ENCODE data around the genes ZC3H18 and IL17C.

DNA sequence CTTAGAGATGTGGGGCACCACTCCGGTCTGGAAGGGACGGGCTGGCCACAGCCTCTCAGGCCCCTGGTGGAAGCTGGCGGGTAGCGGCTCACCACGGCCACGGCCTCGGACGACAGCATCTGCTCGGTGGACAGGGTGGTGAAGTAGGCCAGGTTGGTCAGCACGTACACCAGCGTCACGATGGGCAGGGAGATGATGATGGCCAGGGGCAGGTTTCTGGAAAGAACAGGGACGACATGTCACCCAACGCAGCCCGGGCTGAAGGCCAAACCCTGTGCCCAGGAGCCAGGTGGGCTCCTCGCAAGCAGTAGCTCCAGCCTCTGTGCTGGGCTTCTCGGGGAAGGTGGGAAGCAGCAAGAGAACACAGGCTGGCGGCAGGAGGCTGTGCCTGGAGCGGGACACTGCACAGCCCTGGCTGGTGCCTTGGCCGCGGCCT, 29.7 kb downstream of the SLC7A5 start:
- RAMPAGE, long total RNA = no peak
- RRBS = 61% methylated on average over 1 of the region's 21 CpGs

- RAMPAGE, long total RNA = no peak
- RRBS = 71% methylated on average over 14 of the region's 37 CpGs
Measured at GRCh38 chr16:87843530-87844365, 25.6 kb downstream of the SLC7A5 start.

DNA sequence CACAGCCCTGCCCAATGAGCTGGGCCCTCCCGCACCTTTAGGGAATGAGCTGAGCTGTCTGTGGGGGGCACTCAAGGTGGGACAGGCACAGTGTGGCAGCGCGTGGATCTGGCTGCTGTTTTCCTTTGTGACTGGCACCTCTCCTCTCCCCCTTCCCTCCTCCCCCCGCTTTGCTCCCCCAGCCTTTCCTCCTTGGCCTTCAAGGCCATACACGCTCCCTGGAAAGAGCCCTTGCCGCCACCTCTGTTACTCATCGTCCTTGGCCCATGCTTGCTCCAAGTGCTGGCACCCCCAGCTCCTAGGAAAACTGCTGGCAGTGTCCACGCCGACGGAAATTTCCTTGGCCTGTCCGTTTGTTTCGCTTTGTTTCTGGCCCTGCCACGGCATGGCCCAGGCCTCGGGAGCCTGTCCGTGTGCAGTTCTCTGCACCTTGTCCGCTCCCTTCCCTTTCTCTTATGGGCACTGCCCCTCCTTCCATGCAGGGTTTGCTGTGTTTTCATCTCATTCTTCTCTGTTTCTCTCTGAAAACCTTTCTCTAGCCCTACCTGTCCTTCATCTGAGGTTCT, 18.0 kb downstream of the CA5A start:
- RAMPAGE, long total RNA = no peak
- RRBS = no CpG with 5 or more reads among the region's 16 CpGs

DNA sequence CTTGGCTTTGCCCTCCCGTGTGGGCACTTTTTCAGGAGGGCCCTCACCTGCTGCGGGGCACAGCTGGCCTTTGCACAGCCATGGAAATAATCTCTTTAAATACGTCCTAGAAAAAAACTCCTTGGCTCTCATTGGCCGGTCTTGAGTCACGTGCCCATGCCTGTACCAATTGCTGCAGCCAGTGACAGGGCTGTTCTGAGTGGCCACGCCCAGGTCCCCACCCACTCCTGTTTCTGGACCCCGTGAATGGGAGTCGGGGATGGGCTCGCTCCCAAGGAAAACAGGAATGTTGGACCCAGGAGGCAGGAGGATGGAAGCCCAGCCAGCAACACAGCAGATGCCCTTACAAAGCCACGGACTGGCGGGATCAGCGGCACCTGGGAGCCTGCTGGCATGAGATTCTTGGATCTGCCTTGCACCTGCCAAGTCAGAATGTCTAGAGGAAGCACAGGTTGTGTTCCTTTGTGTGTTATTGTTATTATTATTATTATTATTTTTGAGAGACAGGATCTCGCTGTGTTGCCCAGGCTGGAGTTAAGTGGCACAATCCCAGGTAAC, 14.9 kb downstream of the CA5A start:
- RAMPAGE, long total RNA = no peak
- RRBS = no CpG with 5 or more reads among the region's 13 CpGs

- RAMPAGE, long total RNA = no peak
- RRBS = 73% methylated on average over 8 of the region's 27 CpGs
Measured at GRCh38 chr16:87931534-87932317, 4.6 kb downstream of the CA5A start.

DNA sequence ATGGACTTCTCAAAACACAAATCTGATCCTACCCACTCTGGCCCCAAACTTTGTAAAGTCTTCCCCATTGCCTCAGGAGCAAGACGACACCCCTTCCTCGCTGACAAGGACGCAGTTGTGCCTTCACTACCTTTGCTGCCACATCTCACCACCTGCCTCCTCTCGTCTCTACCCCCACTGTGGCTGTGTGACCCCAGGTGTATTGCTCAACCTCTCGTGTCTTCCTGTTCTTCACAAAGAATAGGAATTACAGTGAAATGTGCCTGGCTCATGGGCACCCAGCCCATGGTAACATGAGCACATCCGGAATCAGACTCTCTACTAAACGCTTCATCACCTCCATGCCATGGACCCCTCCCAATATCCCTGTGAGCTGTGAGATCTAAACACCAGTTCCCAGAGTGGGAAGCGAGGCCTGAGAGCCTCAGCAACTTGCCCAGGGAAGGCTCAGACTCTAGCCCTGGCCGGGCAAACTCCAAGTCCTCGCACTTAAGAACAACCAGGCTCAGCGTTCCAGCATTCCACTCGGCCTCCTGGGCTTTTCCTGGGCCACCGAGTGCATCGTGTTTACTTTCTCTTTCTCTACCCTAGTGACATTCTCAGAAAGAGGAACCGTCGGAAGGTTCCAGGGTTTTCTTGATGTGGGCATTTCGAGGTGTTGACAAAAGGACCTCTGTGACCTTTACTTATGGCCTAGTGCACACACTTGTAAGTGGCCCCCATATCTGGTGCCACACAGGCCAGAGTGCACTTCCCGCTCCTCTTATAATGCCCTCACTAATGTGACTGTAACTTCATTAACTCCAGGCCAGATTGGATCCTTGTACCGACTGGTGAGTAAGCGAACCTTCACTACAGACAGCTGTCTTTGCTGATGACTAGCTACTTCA, 3.3 kb upstream of the BANP start:
- RAMPAGE, long total RNA = no peak
- RRBS = no CpG with 5 or more reads among the region's 20 CpGs

GRCh38 chr16:87966176-87966452, 14.9 kb downstream of the BANP start:
- RAMPAGE, long total RNA = no peak
- RRBS = no CpG with 5 or more reads among the region's 3 CpGs

DNA sequence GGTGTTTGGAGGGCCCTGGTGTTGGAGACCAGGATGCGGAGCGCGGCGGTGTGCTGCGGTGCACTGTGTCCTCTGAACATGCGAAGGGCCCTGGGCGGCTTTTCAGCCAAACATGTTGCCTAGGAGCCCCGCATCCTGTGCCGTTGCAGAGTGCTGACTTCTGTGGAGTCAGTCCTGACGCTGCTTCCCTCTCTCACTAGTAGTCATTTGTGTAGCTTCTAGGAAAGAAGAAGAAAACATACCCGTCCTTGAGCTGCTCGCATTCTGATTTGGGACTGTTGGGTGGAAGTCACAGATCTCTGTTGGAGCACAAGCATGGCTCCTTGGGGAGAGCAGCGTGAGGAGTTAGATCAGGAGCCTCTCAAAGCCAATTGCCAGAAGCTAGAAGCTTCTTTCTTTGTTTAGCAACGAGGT, 42.8 kb downstream of the BANP start:
- RAMPAGE, long total RNA = no peak
- RRBS = no CpG with 5 or more reads among the region's 14 CpGs

DNA sequence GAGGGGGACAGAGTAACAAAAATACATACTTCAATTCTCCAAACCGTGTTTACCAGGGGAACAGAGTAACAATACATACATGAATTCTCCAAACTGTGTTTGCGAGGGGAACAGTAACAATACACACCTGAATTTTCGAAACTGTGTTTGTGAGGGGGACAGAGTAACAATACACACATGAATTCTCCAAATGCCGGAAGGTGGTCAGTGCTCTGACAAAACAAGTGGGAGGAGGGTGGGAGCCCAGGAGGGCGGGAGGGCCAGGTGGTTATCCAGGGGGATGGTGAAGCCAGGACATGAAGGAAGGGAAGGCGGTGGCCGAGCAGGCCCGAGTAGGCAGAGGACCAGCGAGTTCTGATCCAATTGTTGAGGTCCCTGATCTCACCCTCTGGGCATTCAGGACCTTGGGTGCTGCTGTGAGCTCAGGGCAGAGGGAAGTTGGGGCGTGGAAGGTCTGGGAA, 75.5 kb downstream of the BANP start:
- RAMPAGE, long total RNA = no peak
- RRBS = no CpG with 5 or more reads among the region's 10 CpGs

DNA sequence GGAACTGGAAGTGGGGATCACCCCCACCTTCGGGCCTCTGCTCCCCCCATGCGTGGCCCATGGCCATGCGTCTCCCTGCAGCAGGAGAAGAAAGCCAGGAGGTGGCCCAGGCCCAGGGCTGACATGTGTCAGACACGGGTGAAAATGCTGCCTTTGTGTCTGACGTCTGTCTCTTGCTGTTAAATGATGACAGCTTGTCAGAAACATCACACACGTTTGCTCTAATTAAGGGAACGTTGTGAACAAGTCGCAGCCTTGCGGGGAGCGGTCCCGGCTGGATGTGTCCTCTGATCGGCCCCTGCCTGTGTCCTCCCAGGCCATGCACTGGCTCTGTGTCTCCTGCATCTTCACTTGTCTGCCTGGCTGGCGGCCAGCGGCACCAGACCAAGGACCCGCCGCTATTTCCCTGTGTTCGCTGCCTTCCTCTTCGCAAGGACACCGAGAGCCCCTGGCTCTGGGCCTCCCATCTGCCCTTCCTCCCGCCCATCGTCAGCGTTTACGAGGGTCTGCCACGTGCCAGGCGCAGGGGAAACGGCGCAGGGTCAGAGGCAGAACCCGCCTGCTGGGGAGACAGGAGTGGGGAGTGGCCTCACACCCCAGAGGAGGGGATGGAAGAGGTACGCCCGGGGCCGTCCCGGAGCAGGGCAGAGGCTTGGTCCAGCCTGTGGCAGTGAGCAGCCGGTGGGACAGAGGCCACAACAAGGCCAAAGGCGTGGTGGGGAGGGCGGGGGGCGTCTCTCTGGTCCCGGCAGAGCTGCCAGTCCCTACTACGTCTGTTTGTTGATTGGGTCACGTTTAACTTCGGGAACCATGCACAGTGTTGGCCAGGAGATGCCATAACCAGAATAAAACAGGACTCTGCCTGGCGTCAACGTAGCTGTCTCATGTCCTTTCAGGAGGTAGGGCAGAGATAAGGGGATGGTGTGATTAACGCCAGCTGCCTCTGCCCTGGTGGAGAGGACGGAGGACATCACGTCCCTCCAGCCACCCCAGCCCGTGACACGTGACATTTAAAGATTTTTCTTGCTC, 192.6 kb downstream of the BANP start:
- RAMPAGE, long total RNA = no peak
- RRBS = 11% methylated on average over 6 of the region's 47 CpGs

- RAMPAGE, long total RNA = no peak
- RRBS = 3% methylated on average over 1 of the region's 12 CpGs
Measured at GRCh38 chr16:88262764-88263050, 120.1 kb upstream of the ZNF469 start.

DNA sequence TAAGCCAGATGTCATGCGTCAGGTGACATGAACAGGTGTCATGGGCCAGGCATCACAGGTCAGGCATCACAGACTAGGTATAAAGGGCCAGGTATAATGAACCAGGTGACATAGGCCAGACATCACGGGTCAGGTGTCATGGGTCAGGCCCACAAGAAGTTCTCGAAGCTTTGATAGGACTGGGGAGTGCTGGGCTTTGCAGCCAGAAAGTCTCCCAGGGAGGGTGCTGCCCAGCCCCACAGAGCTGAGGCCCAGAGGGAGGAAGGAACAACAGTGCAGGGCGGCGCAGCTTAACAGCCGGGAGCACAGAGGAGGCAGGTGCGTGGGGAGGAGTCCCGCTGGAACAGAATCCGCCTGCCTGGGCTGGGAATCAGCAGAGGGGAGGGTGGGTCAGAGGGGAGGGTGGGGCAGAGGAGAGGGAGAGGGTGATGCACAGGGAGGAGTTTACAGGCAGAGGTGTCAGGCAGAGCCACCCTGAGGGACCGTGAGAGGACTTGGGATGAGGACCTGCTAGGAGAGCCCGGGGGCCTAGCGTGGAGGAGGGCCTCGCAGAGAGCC, 42.3 kb upstream of the ZNF469 start:
- RAMPAGE, long total RNA = no peak
- RRBS = 79% methylated on average over 3 of the region's 13 CpGs

GRCh38 chr16:88438302-88439011, 14.6 kb upstream of the ZFPM1 start:
- RAMPAGE, long total RNA = no peak
- RRBS = 88% methylated on average over 11 of the region's 26 CpGs

- RAMPAGE, long total RNA = no peak
- RRBS = 1% methylated on average over 35 of the region's 50 CpGs
Measured at GRCh38 chr16:88453576-88453901, 459 bp downstream of the ZFPM1 start.

- RAMPAGE, long total RNA = no peak
- RRBS = 5% methylated on average over 3 of the region's 25 CpGs
Measured at GRCh38 chr16:88461252-88461959, 8.3 kb downstream of the ZFPM1 start.

DNA sequence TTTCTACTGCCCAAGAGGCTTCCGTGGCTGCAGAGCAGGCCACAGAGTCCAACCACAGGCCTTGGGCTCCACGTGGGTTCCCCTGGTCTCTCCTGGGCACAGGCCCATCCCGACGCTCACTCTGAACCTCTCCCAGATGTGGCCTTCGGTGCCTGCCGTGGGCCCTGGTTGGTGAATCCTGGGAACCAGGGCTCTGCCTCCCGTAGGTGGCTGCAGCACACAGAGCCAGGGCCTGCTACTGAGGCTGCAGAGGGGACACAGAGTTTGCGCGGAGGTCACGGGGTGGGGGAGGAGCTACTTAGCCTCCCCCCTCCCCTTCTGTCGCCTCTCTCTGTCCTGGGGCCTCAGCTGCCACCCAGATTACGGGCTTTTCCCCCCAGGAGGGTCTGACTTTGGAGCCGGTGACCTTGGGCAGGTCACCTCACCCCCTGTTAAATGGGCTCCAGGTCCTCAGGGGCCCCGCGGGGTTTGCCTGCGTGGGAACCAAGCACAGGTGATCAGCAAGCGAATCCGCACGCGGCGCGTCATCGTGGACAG, 55.4 kb downstream of the ZFPM1 start:
- RAMPAGE, long total RNA = no peak
- RRBS = no CpG with 5 or more reads among the region's 23 CpGs

DNA sequence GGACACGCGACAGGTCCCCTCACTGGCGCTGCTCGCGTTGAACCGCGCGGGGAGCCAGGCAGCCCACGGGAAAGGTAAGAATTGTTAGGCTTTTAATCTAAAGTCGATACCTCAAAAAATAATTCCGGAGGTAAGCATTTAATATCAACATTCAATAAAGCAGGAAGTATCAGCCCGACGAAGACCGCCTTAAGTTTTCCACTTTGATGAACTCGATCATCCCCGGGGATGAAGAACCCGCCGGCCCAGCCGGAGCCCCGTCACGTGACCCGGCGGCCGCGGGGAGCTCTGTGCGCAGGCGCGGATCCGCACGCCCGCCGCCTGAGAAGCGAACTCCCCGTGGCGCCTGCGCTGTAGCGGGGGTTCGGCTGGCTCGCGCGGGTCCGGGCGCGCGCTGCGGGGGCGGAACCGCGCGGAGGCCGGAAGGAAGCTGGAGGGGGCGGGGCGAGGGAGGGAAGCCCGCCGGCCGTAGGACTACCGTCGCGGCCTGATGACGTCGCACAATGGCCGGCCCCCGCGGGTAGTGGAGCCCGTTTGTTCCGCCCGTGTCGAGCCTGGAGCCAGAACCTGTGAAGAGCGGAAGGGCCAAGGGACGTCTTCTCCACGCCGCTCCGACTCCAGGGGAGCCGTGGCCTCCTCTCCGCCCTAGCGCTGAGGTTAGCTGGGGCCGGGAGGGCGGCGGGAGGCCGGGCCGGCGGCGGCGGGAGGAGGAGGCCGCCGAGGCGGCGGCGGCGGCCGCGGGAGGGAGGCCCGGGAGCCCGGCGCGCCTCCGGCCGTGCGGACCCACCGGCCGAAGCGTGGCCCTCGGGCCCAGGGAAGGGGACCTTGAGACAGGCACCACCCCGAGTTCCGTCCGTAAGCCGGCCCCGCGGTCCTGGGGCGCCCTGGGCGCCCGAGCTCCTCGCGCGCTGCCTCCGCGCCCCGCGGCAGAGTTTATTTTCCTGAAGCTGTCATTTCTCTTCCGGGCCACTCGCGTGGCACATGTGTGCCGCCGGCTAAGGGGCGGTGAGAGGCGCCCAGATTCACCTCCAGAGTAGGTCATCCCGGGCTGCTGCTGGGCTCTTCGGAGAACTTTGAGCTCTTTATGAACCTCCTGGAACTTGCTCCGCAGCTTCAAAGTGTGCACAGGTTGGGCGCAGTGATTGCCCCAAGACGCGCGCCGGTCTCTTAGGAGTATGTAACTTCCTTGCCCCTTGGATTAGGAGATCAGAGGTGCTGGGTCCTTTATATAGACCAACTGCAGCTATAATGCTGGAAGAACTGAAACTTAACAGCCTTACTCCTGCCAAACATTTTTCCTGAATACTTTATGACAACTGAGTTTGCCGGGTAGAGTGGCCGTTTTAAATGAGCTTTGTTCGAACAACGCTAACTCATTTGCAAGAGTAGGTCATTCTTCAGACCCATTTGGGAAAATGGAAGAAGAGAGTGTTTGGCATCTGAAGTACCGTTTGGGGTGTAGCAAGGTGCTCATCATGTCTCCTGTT, at the start of gene ZC3H18:
TSS of gene ZC3H18 (plus strand) at position 493 of the 1,487 bp plus-strand sequence.
- RAMPAGE, long total RNA = start-site peak on the plus strand centred at position 508 of the sequence, 37 bp wide, 93 and 67 reads in 2 replicates
- RRBS = 1% methylated on average over 45 of the region's 139 CpGs

DNA sequence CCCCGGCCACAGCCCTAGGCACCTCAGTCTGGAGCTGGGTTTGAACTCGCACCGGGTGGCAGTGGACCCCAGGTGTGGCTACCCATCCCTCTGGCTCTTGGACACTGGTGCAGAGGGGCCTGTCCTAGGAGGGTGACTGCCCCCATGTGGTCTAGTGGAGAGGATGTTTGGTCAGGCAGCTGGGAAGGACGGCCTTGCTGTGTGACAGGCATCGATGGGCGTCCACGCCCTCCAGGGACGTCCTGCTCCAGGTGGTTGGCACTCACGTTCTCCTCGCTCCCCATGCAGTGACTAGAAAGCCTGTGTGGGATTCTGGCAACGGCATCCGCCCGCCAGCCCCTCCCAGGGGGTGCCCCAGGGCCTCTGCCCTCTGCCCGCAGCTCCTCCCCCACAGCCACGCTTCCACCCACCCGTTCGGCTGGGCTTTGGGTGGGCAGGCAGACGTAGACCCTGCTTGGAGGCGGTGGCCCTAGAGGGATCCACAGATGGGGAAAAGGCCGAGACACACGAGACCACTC, 4.8 kb upstream of the IL17C start:
- RAMPAGE, long total RNA = no peak
- RRBS = 67% methylated on average over 1 of the region's 21 CpGs

DNA sequence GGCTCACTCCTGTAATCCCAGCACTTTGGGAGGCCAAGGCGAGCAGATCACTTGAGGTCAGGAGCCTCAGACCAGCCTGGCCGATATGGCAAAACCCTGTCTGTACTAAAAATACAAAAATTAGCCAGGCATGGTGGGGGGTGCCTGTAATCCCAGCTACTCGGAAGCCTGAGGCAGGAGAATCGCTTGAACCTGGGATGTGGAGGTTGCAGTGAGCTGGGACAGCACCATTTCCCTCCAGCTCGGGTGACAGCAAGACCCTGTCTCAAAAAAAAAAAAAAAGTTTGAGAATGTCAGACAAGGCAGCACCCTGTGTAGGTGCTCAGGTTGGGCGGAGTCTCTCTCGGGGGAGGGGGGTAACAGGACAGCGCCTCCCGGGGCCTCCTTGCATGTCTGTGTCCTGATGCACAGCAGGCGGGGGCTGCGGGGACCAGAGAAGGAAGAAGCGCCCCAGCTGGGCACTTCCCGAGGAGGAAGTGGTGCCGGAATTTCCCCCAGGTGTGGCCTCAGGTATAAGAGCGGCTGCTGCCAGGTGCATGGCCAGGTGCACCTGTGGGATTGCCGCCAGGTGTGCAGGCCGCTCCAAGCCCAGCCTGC, at the start of gene IL17C:
TSS of gene IL17C (plus strand) at position 543 of the 597 bp plus-strand sequence.
- RAMPAGE, long total RNA = no peak
- RRBS = no CpG with 5 or more reads among the region's 17 CpGs

DNA sequence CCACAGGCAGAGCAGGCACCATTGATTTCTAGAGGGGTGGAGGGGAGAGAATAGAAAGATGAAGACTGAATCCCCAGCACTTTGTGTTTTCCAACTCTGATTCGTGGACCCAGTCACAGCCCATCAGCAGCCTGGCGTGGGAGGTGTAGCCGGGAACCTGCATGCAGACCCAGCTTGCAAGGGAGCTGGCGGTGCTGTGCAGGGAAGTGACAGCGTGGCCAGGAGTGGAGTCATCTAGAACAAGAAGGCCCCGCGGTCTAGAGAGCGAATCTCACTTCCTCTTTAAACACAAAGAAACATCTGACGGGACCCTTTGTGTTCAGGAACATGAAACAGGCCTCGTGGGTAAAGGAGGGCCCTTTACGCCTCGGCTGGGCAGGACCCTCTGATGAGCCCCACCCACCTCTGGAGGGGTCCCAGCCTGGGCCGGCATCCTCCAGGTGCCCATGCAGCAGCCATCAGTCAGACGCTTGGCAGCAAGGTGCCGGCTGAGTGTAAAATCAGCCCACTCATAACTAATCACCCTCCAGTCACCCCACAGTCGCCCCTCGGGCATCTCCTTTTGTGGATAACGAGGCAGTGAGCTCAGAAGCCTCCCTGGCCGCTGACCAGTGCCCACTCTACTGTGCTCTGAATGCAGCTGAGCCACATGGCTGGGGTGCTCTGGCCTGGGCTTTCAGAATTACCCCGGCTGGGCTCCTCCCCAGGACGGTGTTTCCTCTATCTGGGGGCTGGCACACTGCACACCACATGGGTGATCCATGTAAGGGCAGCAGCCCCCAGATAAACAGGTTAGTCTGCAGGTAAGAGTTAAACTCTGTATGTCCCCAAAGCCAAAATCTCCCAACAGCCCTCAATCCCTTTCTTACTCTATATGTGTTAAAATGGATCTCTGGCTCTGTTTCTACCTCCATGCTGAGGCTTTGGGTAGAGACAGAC, 4.4 kb downstream of the SNAI3 start:
- RAMPAGE, long total RNA = no peak
- RRBS = 28% methylated on average over 3 of the region's 21 CpGs